ENCODE measurements around a stretch of chr19.

DNA sequence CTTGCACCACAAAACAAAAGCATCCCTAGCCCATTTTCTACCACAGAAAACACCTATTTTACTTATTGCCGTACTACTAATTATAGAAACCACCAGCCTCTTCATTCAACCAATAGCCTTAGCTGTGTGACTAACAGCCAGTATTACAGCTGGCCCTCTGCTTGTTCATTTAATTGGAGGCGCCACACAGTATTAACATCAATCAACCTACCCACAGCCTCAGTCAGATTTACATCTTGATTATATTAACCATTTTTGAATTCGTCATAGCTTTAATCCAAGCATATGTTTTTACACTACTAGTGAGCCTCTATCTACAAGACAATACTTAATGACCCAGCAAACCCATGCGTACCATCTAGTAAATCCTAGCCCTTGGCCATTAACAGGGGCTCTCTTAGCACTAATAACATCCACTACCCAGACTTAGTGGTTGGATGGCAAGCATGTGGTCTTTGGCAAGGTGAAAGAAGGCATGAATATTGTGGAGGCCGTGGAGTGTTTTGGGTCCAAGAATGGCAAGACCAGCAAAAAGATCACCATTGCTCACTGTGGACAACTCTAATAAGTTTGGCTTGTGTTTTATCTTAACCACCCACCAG is 23.2 kb upstream of the ZNF709 start:
- PRO-cap, result no peak

GRCh38 chr19:12786064-12786870 is 5.0 kb upstream of the JUNB start:
- PRO-cap, result bidirectional peak, plus-strand start at chr19:12786332, minus-strand start at chr19:12786293; bidirectional peak, plus-strand start at chr19:12786776, minus-strand start at chr19:12786644

DNA sequence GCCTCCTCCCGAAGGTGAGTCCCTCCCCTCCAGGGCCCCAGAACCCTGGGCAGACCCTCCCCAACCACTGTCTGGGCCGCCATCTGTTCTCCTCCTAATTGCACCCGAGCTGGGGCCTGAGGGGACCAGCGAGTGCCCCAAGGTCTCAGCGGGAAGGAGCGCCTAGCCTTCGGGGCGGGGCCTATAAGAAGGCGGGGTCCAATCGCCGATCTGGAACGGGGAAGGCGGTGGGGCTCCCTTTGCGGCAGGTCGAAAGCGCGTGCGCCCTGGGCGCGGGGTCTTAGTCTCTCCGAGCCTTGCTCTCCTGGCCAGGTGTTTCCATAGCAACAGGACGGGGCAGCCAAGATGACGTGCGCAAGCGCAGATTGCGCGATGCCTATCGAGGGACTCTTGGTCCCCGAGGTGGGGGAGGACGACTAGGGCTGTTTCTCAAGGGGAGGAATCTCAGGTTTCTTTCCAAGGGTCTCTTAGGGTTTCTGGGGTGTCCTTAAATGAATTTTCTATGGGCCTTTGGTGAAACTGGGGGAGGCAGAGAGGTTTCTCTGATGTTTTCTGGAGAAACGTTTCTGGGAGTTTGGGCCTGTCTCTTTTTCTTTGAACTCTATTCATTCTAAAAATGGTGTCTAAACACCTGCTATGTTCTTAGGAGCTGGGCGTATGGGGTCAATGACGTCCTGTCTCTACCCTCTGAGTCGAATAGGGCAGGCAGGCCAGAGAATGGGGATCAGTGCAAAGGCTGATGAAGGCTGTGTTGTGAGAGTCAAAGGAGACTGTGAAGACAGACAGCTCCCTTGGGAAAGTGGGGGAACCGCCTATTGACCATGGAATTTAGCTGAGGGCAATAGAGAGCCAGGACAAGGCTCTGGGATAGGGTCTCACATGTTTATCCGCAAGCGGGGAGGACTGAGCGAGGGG is 3.0 kb downstream of the MAST1 start:
- PRO-cap, result no peak

- PRO-cap, result no peak
Observed at GRCh38 chr19:12912500-12912902, 6.6 kb downstream of the SYCE2 start.

DNA sequence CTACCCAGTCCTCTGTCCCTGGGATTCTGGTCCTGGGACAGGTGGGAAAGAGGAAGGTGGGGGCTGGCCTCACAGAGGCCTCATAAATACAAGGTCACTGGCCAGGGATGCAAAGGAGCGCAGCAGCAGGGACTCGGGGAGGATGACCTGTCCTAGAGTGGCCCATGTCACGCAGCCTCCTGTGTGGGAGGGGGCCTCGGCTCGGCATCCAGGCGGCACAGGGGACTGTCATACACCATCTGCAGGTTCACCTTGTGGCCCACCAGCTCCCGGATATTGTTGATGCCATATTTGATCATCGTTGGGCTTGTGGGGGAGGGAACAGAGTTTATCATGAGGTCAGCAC is 3.5 kb upstream of the SYCE2 start:
- PRO-cap, result no peak

- PRO-cap, result no peak
Observed at GRCh38 chr19:12952848-12953897, 3.9 kb downstream of the GADD45GIP1 start.

- PRO-cap, result no peak
Observed at GRCh38 chr19:12985680-12986268, 9.5 kb upstream of the NFIX start.

DNA sequence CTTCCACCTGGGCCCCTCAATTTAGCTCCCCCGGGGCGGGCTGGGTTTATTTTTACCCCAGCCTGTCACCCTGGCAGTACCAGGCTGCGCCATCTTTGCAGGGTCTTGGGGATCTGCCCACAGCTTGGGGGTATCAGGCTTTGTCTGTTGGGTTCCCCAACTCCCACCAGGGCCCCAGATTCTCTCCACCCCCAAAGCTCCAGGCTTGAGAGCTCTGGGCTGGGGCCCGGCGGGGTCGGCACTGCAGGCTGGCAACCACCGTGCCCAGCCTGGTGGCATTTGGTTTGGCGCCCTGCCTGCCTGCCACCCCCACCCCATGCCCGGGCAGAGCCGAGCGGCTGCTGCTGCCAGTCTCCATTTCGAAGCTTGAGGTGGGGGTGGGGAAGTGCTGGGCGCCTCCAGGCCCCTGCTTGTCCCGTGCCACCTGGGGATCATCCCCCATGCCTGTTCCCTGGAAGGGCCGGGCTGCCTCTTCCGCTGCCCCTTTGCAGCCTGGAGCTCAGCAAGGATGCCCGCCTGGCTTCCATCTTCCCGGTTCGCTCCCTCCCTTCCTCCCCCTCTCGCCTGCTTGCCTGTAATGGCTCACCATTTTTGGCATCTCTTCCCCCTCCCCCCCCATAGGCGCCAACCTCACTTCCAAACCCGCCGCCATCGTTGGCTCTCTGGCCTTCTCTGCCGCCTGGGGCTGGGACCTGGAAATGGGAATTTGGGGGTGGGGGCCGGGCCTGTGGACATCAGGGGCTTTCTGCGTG is 11.5 kb downstream of the NFIX start:
- PRO-cap, result no peak

DNA sequence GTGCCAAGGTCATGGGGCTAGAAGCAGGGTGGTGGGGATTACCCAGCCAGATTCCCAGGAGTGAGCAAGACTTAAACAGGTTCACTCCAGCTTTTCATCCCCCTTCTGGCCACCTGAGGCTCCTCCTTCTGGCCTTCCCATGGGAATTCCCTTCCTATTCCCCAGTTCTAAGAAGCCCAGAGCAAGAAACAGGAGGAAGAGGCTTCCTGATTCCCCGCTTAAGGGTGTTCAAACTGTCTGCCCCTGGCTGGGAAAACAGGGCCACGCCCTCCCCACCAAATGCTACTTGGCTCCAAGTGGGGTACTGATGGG is 14.1 kb downstream of the NFIX start:
- PRO-cap, result unidirectional peak, plus-strand start at position 179 of the sequence

DNA sequence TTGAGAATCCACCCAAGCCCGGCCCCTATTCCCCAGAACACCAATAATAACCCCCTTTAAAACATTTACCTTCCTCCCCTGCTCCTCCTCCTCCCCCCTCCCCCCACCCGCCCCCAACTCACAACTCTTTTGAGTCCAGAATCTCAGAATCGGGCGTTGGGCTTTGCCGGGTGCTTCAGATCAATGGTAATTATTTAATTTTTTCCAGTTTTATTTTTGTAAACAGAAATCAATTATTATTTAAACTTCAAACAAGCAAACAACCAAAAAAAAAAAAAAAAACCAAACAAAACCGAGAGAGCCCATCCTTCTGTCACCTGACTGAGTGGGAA is 28.5 kb downstream of the NFIX start:
- PRO-cap, result bidirectional peak, plus-strand start at position 146 of the sequence, minus-strand start outside the sequence

- PRO-cap, result no peak
Observed at GRCh38 chr19:13072251-13072619, 30.4 kb downstream of the LYL1 start.

- PRO-cap, result no peak
Observed at GRCh38 chr19:13209333-13209883, 59.2 kb downstream of the IER2 start.

DNA sequence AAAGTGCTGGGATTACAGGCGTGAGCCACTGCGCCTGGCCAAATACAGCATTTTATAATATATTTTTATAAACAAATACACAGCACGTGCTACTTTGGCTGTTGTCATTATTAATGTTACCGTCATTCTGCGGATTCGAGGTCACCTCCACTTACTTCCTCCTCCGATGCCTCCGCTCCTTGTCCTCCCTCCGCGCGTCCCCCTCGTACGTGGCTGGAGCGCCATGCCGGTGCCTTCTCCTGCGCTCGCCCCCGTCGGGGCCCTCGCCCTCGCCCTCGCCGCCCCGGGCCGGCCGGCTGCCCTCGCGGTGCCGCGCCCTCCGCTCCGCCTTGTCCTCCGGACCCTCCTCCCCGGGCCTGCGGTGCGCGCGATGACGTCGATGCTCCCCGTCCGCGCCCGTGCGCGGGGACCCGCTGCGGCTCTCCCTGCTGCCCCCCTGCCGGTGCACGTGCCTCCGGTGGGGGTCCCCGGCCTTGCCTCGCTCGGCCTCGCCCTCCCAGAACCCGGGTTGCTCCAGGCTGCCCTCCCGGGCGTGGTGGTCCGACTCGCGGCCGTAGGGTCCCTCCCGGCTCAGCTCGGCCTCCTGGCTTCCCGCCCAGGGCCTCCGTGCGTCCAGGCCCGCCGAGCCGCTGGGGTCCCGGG is 148.3 kb downstream of the IER2 start:
- PRO-cap, result unidirectional peak, plus-strand start at position 389 of the sequence

DNA sequence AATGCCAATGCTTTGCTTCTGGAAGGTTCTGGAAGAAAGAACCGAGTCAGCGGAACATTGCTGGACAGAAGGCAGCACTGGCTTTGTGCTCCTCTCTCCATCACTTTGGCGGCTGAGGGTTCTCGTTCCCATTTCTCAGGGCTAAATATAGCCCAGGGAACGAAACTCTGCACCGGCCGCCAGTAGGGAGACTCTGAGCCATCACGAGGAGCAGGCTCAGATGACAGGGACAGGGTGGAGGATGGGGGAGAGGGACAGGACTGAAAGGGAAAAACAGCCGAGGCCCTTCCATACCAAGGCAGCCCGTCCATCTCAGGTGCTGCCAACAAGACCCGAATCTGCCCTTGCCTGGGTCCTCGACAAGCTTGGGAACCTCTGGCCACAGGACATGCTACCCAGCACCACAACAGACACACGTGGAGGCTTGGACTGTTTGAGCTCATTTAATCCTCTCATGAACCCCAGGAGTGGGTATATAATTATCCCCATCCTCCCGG is 166.3 kb downstream of the CACNA1A start:
- PRO-cap, result no peak

DNA sequence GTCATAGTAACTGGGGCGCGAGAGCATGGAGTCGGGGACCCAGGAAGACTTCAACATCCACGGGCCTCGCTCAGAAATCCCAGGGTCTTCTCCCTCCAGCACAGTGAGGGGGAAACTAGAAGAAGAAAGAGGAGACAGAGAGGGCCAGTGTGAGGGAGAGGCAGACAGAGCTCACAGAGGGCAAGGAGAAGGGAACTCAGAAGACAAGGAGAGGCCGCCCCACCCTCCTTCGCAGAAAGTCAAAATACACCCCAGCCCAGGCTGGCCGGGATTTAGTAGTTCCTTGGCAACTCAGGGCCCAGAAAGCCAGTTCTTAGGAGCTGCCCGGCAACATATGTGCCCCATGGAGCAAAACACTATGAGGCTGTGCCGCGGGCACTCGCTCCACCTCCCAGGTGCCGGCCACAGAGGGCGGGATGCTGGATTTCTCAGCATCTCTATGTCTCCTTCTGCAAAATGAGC is 93.7 kb upstream of the CACNA1A start:
- PRO-cap, result no peak

- PRO-cap, result bidirectional peak, plus-strand start at chr19:13842531, minus-strand start at chr19:13842568; bidirectional peak, plus-strand start at chr19:13843047, minus-strand start at chr19:13842918
Observed at GRCh38 chr19:13842433-13843255, 34.3 kb upstream of the NANOS3 start.

DNA sequence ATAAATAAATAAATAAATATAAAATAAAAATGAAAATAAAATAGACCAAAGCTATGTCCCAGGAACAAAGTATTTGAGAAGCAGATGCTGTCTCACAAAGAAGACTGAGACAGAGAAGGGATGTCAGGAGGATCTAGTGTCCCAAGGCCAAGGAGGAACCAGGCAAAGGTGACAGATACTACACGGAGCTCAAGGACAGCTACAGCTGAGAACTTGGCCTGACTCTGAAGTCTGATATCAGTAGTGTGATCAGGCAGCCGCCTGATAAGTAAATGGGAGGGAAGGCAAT is 20.5 kb upstream of the NANOS3 start:
- PRO-cap, result no peak

DNA sequence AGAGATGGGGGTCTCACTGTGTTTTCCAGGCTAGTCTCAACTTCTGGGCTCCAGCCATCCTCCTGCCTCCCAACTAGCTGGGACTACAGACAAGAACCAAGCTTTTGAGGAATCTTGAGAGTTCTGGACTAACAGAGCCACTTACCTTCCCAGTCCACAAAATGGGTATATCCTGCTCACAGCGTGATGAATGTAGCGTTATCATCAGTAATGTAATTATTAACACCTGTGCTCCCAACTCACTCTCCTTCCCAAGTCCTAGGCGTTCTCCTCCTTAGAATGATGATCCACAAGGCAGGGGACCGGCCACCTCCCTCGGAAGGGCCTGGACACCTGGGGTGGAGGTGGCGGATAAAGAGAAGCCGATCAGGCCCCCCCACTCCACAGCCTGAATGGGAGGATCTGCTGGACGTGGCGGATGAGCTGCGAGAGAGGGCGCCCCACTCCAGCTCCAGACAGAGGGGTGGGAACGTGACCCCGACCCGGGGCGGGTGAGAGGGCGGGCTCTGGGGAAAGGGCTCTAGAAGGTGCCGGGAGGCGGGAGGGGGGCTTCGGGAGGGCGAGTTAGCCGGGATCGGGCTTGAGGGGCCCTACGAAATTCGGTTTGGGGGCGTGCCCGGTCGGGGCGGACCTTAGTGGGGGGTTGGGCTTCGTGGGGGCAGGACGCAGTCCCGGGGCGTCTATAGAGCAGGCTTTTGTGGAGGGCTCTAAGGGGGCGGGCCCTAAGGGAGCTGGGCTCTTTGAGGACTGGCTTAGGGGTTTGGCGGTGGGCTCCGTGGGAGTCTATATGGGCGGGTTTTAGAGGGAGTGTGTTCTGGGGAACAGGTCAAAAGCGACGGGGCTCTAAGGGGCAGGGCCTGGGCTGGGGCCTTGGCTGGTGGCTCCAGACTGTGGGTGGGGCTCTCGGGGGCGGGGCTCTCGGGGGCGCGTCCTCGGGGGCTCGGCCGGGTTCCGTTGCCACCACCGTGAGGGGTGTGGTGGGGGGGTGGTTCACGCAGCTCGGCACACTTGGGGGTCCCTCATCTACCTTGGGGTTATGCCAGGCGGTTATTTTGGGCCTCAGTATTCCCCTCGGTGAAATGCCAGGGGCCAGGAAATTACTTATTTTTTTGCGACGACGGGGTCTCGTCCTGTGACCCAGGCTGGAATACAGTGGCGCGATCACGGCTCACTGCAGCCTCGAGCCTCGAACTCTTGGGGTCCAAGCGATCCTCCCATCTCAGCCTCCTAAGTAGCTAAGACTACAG is 4.1 kb upstream of the NANOS3 start:
- PRO-cap, result no peak

GRCh38 chr19:13909489-13910027 is 3.6 kb downstream of the CC2D1A start:
- PRO-cap, result no peak

DNA sequence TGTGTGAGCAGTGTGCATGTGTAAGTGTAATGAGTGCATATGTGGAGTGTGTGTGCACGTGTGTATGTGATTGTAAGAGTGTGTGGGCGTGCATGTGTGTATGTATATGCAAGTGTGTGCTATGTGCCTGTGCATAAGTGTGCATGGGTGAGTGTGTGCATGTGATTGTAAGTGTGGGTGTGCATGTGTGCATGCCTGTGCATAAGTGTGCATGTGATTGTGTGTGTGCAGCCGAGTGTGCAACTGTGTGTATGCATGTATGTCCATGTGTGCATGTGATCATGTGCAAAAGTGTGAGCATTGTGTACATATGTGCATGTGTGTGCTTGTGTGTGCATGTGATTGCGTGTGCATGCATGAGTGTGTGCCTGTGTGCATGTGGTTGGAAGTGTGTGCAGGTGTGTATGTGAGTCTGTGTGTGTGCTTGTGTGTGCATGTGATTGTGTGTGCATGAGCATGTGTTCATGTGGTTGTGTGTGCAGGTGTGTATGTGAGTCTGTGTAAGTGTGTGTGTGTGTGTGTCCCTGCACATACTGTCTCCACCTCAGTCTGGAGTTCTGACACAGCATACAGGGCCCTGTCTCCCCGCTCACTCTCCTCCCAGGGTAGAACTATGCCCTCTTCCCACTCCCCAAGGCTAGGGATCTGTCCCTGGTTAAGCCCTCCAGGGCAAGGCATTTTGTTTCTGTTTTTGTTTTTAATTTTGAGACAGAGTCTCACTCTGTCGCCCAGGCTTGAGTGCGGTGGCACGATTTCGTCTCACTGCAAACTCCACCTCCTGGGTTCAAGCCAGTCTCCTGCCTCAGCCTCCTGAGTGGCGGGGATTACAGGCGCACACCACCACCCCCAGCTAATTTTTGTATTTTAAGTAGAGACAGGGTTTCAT is 3.3 kb downstream of the PODNL1 start:
- PRO-cap, result no peak